ENCODE results near the gene GFI1B.

GRCh38 chr9:131700756-131701665 lies 38.9 kb downstream of the RAPGEF1 start:
- PRO-cap, result no peak

DNA sequence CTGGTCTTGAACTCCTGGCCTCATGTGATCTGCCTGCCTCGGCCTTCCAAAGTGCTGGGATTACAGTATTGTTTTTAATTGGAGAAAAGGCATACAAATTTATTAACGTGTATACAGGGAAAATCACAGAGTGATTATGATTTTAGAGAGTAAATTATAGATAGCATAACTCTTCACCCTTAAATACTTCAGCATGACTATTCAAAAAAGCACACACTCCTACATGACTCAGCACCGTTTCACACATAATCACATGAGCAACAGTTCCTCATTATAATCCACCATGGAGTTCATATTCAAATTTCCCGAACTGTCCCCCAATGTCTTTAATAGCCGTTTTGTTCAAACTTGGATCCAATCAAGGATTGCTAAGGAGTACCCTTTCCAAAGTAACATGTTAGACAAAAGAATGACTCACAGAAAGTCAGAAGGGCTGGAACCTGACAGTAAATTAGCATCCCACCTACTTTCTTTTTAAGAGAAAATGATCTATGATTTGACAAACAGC lies 32.2 kb downstream of the RAPGEF1 start:
- PRO-cap, result no peak

- PRO-cap, result no peak
These were observed 27.9 kb downstream of the RAPGEF1 start for GRCh38 chr9:131711982-131712343.

GRCh38 chr9:131725123-131725645 lies 14.7 kb downstream of the RAPGEF1 start:
- PRO-cap, result no peak

DNA sequence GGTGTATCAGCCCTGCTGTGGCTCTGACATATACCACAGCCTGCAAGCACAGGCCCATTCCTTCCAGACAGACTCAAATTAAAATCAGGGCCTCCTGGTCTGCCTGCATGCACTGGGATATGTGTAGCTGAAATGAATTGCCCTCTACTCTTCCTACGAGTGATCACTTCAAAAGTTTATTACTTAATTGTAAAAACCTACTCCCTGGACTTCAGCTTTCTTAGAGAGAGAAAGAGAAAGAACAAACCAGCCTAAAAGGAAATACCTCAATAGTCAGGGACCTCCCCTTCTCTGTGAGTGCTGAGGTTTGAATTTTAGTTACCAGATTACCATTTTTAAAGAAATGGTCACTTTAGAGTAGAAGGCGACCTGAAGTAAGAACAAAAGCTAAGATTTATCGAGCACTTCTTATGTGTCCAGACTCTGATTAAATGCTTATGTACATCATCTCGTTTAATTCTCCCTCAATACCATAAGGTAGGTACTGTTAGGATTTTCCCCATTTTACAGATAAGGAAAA lies 11.4 kb downstream of the RAPGEF1 start:
- PRO-cap, result no peak

DNA sequence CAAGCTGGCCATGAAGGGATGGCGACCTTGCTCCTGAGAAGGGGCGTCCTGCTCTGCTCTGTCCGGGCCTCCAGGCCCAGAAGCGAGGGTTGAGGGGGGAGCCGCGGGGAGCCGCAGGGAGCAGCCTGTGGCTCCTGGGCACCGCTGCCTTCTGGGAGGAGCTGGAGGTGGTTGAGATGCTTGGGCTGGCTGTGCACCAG lies 84.3 kb upstream of the RAPGEF1 start:
- PRO-cap, result no peak

- PRO-cap, result bidirectional peak, plus-strand start at chr9:132007221, minus-strand start at chr9:132007106
These were observed 72.8 kb downstream of the MED27 start for GRCh38 chr9:132006749-132007463.

DNA sequence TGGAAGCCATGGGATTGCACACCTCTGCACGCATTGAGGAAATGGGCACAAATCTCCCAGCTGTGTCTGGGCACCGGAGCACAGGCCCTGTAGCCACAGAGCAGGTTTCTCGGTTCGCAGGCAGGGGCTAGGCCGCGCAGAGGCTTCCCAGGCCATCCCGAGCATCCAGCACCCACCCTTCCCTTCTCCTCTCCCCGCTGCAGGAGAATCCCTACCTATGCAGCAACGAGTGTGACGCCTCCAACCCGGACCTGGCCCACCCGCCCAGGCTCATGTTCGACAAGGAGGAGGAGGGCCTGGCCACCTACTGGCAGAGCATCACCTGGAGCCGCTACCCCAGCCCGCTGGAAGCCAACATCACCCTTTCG lies 35.9 kb downstream of the NTNG2 start:
- PRO-cap, result no peak

DNA sequence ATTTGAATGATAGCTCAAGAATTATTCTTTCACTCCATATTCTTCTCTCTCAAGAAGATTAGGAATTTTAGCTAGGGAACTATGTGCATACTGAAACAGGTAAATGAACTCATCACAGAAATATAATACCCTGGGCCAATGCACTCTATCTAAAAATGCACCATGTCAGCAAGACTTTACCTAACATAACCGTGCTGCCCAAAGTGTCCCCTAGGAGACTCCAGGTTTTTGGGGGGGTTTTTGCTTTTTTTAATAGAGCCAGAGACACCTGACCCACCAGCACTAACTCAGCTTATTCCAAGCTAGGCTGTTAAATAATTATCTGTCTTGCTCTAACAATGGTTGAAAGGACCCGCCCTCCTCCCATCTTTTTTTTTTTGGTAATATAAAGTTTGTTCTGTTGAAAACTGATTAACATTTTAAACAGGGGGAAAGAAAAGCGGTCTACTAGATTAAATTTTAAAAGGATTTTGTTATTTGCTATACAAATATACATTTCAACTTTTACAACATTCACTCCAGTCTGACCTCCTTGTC lies 91.3 kb downstream of the SETX start:
- PRO-cap, result no peak

DNA sequence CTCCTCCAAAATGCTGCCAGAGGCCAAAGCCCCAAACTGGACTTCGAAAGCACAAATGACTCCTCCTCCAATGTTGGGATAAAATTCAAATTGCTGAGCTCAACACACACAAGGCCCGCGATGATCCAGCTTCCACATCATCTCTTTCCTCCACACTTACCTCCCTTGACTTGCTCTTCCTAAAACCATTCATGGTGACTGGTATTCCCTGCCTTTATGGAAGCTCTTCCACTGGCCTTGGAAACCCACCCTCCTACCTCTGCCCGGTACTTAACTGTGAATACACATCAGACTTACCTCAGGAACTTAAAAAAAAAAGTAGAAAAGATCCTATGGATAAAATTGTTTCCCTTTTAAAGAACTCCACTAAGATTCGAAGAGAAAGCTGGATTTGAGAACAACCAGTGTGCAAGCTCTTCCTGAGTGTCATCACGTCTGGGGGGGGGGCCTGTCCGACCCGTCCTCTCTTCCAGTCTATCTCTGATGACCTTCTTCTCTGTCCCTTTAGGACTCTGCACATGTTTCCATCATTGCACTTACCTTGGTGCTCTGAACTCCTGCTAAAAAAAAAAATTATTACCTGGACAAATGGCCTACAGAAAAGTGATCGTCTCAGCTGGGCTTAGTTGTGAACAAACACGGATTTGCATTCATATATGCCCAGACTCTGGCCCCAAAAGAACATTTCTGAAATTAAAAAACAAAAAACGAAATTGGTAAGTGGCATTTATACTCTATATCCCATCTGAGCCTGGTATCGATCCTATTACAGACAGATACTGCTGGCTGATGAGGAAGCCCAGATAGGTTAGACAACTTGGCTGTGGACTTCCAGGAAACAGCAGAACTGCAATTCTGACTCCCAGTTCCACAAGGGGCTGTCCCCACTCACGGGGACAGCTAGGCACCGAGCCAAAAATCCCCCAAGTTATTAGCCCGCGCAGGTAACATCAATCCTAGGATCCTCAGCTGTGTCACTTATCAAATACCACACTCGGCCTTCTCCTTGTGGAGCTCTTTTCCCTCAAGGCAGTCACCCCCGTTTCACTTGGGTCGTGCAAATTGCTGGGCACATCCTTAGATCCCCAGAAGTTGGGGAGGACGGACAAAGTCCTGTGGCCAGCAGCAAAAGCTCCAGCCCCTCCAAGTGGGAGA lies 1.3 kb downstream of the SETX start:
- PRO-cap, result no peak

DNA sequence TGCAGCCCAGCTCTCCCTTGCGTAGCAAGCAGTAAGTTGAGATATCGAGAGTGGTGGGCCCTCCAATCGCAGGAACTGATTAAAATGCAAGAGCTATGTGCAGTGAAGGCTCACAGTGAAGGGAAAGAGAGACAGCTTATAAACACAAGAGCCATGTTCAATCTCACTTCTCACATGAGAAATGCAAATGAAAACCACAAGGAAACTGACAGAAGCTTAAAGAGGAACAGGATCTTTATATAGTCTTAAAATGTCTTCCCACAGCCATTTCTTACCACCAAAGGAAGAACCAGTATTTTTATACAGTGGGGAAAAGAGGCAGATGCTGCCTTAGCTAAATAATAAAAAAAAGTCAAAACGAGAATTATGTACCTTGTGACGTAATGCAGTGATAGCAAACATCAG lies 24.6 kb downstream of the TTF1 start:
- PRO-cap, result no peak

DNA sequence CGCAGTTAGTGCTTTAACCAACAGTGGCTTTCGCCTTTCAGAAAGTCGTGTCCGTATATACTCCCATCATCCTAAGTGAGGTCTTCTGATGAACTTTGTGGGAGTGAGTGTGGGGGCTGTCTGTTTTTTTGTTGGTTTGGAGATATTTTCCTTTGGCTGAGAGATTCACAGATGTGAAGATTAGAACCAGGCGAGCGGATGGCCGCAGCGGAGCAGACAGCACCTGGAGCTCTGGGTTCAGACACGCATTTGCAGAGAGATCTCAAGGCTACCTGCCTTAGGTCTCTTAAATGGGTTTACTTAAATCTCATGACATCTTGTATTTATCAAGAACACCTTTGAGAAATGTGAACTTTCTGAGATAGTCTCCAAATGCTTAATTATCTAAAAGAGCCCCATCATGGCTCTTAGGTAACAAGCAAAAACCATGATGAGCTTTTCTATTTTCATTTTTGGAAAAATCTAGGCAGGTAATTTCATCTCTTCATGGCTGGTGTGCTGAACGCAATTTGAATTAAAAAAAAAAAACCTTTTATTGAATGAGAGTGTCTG lies 57.4 kb downstream of the AK8 start:
- PRO-cap, result no peak

DNA sequence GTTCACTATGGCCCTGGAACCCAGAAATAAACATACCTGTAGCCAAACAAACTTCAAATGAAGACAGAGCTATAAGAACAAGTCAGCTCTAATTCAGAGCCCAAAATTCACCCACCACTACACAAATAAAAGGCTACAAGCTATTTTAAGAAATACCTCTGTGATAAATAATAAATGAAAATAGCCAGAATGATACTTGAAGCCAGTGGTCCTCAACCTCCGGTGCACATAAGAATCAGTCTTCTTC lies 2.4 kb downstream of the TSC1 start:
- PRO-cap, result no peak

GRCh38 chr9:132942505-132943141 lies 1.8 kb downstream of the TSC1 start:
- PRO-cap, result no peak

DNA sequence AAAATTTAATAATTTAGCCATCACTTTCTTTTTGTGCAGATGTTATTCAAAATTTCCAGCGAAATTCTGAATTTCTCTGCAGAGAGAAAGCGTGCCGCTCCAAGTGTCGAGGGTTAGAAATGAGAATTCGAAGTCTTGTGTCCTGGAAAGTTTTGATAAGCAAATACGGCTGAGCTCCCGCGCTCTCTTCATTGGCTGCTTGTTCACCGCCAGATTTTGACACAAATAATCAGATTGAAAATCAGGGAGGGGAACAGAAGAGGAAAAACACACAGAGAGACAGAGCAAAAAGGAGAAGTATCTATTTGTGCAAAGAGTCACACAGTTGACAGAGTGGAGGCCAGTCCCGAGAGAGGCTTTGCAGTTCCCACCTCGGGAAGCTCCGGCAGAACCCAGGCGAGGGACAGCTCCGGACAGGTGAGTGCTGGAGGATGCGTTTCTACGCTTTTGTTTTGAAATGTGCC lies at the start of gene GFI1B:
Gene GFI1B (plus strand): TSS at position 270 of the 464 bp plus-strand sequence.
- PRO-cap, result no peak

DNA sequence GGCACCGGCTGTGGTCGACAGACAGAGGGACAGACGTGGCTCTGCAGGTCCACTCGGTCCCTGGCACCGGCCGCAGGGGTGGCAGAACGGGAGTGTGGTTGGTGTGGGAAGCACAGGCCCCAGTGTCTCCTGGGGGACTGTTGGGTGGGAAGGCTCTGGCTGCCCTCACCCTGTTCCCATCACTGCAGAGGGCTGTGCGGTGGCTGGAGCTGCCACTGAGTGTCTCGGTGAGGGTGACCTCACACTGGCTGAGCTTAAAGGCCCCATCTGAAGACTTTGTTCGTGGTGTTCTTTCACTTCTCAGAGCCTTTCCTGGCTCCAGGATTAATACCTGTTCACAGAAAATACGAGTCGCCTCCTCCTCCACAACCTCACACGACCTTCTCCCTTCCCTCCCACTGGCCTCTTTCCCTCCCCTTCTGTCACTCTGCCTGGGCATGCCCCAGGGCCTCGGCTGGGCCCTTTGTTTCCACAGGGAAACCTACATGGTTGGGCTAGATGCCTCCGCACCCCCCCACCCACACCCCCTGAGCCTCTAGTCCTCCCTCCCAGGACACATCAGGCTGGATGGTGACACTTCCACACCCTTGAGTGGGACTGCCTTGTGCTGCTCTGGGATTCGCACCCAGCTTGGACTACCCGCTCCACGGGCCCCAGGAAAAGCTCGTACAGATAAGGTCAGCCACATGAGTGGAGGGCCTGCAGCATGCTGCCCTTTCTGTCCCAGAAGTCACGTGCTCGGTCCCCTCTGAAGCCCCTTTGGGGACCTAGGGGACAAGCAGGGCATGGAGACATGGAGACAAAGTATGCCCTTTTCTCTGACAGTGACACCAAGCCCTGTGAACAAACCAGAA lies 660 bp upstream of the CEL start:
- PRO-cap, result no peak

- PRO-cap, result no peak
These were observed 5.1 kb downstream of the CEL start for GRCh38 chr9:133066725-133067527.

GRCh38 chr9:133115402-133116386 lies 5.3 kb downstream of the RALGDS start:
- PRO-cap, result no peak

GRCh38 chr9:133116387-133117122 lies 4.5 kb downstream of the RALGDS start:
- PRO-cap, result no peak

DNA sequence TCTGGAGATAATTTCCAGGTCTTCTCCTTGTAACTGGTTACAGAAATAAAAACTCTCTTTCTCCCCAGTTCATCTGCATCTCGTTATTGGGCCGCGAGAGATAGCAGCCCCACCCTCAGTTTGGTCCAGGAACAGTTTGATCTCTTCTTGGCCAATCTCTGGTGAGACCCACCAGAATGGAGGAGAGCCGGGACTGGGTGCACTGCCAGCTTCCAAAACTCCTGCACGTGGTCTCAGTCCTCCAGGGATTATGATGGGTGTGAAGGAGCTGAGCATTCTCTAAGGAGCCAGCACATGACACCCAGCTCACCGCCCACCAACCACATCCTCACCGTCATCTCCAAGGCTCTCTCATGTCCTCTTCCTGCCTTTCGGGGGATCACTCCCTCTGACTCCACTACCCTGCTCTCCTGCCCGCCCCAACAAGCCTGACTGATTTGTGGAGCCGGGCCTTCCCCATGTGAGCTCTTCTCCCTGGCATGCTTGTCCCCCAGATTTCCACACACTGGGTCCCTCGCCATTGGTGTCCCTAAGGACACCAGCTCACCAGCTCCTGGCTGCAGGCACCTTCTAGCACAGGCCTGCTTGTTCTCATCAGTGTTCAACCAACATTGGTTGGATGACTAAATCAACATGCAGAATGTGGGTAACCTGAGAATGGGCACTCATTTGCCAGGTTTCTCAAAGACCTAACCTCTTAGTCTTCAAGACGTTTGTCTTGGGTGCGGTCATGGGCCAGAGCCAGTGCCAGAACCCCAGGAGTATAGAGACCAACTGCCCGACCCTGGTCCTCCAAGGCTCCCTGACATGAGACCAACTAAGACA lies 62.9 kb downstream of the SURF6 start:
- PRO-cap, result no peak